ENCODE results near the genes CDKAL1 and NRSN1.

DNA sequence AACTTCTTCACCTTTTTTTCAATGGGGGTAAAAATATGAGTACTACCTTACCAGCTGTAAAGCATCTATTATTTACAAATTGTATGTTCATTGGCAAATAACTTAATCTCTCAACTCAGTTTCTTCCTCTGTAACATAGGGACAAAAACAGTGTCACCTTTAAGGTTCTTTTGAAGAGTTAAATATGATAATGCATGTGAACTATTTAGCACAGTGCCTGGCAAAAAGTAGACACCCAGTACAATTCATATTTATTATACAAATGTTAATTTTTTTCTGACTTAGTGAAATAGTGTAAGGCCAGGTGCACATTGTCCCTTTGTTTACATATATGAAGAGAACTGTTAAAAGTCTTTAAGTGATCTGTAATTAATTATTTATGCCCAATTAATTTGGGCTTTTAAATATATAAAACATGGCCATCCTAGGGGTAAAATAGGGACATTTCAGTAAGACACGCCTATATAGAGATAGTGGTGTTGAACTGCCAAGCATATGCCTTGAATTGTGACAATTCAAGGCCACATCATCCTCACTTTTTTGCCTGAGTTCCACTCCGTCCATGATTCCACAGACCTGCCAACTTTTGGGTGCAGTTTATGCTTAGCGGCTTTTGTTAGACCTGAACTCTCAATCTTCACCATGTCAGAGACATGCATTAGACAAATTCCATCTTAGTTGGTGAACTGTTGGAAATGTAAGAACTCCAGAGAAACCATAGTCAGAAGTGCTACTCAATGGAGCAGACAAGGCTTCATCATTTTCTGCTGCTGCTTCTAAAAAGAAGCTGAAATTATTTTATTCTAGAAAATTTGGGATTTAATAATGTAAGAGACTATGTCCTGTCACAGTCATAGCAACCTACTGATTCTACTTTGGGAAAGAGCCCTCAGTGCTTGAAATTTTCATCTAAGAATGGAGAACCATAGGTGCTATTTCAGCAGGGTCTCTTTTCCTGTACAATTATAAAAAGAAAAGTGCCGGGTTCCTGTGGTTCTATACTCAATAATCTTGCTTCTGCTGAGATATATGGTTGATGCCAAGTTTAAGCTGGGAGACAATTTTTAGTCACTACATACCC is 4.8 kb downstream of the E2F3 start:
- PRO-cap = no peak

DNA sequence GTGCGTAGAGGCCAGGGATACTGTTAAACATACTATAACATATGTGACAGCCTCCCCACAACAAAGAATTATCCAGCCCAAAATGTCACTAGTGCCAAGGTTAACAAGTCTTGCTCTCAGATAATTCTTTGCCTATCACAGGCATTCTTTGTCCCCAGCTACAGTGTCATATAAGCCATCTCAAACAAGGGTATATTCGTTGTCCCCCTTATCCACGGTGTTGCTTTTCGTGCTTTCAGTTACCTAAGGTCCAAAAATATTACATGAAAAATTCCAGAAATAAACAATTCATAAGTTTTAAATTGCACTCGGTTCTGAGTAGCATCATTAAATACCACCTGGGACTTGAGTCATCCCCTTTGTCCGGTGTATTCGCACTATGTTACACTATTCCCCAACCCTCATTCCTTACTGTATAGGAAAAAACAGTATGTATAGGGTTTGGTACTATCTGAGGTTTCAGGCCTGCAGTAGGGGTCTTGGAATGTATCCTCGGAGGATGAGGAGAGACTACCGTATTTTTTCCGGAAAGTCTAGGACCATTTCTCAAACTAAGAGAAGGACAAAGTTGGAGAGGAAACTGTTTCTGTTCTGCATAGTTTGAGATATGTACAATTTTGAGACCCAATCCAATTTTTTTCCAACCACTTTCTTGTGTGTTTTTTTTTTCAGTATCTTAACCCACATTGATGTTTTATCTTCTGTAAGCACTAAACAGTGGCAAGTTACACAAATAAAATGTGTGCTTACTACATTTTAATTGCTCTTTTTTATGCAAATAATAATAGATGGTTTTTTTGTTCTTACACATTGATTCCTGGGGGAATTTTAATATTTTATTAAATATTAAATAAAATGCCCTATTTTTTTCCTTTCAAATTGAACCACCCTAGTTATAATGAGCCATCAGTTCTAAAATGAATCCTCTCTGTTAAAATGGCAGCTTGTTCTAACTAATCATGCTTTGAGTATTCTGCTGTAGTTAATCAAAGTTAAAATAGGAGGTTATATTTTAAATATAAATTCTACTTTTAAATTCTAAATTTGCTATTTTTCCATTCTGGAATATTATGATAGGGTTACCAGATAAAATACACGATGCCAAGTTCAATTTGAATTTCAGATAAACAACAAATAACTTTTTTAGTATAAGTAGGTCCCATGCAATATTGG is 27.8 kb downstream of the E2F3 start:
- PRO-cap = no peak

DNA sequence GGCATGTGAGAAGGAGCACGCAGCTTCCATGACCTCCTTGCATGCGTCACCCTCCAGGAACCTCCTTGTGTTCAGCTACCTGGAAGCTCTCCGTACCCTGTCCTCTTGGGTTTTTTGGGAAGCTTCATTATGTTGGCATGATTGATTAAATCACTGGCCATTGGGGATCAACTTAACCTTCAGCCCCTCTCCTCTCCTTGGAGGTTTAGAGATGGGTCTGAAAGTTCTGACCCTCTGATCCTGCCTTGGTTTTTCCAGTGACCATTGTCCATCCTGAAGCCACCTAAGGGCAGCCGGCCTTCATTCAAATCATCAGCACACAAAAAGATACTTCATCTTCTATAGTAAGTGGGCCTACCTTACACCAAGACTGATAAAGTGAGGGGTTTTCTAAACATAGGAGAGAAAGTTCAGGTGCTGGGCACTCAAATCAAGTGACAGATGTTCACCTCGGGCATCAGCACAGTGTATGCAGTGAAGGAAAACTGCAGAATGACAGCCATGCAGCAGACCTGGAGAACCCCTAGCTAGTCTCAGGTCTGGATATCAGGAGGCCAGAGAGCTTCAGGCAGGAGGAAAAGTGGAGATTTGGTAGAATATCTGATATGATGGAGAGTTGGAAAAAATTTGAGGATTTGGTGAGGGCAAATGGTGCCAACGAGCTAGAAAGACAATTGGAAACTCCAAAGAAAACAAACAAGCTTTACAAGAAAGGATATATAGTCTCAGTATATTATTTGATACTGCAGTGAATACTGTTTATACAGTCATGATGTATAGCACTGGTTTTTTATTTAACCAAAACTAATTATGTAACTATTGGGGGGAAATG is 65.6 kb upstream of the CDKAL1 start:
- PRO-cap = no peak

DNA sequence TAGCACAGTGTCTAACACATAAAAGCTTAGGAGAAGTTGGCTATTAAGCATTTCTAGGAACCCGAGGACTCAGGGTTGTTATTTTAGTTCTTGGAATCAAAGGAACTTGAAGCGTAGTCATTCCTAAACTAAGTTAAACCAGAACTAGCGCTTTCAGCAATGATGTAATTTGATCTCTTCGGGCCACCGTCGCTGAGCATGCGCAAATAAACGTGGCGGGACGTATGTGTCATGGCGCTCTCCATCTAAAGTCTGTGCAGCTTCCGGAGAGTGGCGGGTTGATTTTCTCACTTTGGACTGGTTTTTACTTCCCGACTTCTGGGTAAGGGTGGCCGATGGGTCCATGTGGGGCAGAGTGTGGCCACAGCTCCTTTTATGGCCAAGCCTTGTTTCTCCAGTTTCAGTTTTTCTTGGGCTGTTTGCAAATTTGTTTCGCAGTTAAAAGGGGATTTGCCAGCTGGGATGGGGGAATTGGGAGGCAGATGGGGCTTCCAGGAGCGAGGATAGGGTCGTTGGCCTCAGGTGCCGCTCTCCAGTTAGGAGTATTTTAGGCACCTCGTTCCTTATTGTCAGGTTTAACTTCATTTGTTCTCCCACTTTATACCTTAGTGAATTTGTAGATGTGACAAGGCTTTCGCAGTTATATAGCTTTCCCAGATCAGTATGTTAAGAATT is at the start of gene CDKAL1:
Gene CDKAL1 (plus strand): TSS at position 205 of the 675 bp plus-strand sequence.
- PRO-cap = bidirectional peak, plus-strand start at position 209 of the sequence, minus-strand start at position 130 of the sequence

- PRO-cap = bidirectional peak, plus-strand start at chr6:21596711, minus-strand start at chr6:21596586
These were observed 2.8 kb downstream of the SOX4 start for GRCh38 chr6:21596192-21596830.

GRCh38 chr6:21665155-21666167 is 71.9 kb downstream of the SOX4 start:
- PRO-cap = no peak

GRCh38 chr6:21808144-21808488 is 214.6 kb downstream of the SOX4 start:
- PRO-cap = no peak

DNA sequence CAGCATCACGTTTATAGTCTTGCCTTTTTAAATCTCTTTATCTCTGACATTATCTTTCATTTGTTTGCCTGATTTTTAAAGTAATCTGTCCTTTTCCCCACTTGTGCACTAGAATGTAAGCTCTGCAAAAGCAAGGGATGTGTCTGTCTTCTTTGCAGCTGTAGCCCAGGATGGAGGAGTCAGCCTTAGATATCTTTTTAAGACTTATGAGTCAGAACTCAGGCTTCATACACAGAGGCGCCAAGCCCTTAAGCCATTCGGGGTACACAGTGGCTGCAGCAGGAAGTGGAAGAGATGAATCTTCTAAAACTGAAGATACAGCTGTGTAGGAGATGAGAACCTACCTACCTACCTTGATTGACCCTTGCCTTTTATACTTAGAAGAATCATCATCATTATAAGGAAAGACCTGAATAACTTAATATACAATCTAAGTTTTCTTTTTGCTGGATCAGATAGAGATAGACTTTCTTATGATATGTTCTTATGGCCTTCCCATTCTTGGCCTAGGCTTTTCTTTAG is 304.6 kb downstream of the PRL start:
- PRO-cap = no peak

GRCh38 chr6:22145872-22146439 is 150.9 kb downstream of the PRL start:
- PRO-cap = no peak

- PRO-cap = no peak
These were observed 74.4 kb downstream of the PRL start for GRCh38 chr6:22222357-22222940.

DNA sequence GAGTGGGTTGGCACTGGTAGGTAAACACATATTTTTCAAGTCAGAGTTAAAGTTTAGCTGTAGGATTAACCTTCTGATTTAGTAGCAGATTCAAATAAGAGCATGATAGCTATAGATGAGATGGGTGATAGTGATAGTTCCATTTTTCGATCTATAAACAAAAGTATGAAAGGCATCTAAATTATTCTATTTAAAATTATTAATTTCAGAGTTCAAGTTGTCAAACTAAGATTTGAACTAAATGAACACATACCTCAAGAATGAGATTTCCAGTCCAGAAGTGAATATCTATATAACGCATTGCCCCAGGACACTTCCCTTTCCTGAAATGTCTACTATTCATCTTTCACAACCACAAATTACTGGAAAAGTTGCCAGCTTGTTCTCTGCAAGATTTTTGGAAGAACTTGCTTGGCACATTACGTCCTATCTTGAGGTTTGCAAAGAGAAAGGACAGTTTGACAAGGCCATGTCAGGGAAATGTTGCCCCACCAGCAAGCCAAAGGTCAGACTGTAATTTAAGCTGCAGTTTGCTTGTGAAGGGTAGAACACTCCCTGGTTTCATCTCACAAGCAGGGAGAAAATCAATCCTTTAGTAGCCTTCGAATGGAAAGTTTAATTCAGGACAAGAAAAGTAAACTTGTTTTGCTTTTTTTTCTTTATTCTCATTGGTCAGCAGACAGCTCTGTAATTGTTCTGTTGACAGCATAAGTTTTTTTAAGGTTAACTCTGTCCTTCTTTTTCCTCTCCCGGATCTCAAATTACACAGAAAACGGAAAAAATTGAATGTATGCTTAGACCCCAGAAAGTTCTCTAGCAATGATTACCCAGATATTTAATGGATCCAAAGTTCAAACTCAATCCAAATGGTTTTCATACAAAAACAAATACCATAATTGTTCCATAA is 541.9 kb upstream of the NRSN1 start:
- PRO-cap = no peak

DNA sequence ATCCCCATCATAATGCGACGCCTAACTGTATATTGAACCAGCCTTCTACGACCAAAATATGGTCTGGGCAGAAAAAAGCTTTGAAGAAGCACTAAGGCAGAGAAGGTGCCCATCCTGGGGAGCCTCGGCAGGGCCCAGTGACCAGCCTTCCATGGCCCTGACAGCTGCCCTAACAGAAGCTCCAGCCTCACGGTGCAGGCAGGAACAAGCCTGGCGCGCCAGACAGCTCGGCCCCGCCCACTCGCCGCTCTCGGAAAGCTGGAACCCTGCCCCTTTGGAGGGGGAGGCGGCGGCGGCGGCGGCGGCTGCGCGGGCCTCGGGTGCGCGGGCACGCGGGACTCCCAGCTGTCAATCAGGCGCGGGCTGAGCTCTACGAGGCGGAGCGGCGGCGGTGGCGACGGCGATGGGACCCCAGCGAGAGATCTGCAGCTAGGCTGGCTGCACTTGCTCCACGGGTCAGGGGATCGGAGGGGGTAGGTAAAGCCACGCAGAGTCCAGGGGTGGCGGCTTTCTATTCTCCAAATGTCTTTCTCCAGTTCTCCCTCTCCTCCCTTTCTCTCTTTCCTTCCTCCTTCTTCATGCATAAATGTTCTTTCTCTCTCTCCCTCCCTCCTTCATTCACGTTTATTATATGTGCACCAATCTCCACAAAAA is at the start of gene NRSN1:
Gene NRSN1 (plus strand): TSS at position 348 of the 654 bp plus-strand sequence.
- PRO-cap = no peak

GRCh38 chr6:24156474-24156839 is 30.4 kb downstream of the NRSN1 start:
- PRO-cap = no peak

GRCh38 chr6:24313475-24313816 is 44.4 kb downstream of the DCDC2 start:
- PRO-cap = no peak

DNA sequence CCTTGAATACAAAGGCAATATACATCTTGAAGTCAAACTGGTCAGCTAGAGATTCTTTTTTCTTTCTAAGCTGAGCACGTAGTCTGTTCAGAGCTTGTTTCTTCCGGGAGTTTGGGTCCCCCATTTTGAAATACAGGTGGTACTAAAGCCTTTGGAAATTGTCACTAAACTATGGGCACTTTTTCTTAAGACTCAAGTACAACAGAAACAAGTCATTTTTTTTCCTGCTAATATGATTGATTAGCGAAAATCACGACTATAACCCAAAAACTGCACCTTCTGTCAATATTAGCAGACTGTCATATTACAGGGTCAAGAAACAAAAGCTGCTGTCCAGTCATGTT is 437 bp downstream of the C6orf62 start:
- PRO-cap = no peak

- PRO-cap = no peak
These were observed 7.0 kb downstream of the GMNN start for GRCh38 chr6:24781336-24782446.

DNA sequence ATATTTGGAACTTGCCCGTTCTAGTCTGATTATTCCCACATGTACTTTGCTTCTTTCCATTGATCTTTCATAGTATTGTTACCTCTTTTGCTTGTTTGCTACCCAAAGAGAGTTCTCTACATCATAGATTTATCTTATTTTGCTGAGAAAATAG is 303 bp upstream of the ARMH2 start:
- PRO-cap = no peak

DNA sequence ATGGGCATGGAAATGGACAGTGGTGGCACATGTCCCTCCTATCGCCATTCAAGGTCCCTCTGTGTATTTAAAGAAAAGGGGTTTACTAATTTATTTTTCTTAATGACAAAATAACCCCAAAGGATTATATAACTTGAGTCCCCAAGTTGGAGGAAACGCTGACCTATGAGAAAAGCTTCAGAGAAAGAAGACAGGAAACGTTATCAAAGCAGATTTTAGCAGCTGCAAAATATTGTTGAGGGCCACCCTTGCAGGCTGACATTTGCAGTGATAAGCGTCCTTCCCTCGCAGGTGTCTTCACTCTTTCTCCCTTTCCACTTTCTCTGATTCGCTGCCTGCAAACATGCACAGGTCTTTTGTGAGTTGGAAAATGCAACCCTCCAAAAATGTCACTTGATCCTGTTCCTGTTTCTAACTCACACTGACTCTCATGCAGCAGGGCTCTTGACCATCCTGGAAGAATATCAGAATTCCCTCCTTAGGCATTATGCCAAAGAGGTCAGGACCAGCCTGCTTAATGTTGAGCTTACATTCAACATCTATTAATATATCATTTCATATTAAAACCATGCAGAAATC is 103.3 kb upstream of the RIPOR2 start:
- PRO-cap = no peak

GRCh38 chr6:25083676-25084301 is 148.0 kb upstream of the RIPOR2 start:
- PRO-cap = no peak

- PRO-cap = no peak
These were observed 8.5 kb downstream of the CARMIL1 start for GRCh38 chr6:25287565-25288177.

All from left lung (tissue), 1 donor.